ENCODE results near the gene ADH1C.

DNA sequence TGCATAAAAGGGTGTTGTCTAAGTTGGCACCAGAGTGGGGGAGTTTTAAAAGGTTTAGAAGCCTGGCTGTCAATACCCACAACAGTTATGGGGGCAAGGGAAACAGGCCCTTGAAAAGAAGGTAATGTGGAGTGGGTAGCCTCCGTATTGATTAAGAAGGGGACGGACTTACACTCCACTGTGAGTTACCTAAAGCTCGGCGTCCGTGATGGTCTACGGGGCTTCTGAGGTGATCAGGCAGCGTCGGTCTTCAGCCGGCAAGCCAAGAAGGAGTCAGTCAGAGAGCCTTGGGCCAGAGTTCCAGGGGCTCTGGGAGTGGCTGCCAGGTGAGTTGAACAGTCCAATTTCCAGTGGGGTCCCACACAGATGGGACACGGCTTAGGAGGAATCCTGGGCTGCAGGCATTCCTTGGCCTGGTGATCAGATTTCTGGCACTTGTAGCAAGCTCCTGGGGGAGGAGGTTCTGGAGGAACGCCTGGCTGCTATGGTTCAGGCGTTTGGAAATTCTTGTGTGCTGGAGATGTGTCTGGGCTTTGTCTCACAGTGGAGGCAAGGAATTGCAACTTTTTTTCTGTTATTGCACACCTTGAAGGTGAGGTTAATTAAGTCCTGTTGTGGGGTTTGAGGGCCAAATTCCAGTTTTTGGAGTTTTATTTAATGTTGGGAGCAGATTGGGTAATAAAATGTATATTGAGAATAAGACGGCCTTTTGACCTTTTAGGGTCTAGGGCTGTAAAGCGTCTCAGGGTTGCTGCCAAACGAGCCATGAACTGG lies 29.1 kb upstream of the GRID2 start:
- PRO-cap = no peak

DNA sequence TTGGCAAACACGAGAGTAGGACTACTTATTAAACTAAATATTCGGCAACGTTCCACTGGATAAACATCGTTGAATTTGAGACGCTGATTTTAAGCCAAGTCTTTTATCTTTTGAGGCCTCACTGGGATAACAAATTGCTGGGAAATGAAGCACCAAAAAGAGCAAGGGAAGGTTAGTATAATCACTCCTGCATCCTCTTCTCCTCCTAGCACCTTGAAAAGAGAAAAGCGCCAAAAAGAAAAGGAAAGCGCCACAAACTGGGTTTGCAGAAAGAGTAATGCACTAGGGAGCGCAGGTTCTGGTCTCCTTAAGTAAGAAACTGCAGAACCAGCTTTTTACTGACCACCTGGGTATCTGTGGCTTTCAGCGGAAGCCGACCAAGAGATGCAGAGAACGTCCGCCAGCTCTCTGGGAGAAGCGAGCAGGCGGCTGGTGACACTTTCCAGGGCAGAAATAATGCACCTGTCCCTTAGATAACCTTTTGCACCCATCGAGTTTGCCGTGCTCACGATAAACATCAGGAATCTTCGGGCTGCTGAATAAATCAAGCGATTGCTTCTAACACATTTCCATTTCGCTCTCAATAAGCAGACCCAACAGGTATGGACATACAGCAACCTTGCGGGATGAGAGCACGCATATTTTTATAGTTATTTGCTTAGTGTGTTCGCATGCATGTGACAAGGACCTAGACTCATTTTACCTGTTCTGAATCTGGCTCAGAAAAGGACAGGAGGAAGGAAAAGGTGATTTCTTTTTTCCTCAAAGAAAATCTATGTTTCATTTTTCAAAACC lies 3.5 kb downstream of the ATOH1 start:
- PRO-cap = no peak

DNA sequence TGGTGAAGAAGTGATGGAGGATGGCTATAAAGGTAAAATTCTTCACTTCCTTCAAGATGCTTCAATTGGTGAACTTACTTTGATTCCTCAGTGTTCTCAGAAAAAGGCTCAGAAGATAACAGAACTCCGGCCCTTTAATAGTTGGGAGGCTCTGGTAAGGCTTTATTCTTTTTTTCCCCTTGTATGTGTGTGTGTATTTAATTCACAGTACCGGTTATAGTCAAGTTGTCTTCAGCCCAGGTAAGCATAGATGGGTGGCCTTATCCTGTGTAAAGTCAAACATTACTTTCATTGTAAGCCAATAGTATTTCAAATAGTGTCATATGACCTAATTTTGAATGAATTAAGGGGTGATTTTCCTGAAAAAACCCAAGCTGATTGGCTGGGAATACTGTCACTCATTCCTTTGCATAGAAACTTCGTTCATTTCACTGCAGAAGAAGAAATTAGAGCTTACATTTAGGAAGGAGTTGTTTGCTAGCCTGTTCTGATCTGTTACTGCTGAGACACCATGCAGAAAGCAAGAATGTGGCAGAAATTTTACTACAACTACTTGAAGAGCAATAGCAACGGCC lies 45.3 kb downstream of the SMARCAD1 start:
- PRO-cap = no peak

DNA sequence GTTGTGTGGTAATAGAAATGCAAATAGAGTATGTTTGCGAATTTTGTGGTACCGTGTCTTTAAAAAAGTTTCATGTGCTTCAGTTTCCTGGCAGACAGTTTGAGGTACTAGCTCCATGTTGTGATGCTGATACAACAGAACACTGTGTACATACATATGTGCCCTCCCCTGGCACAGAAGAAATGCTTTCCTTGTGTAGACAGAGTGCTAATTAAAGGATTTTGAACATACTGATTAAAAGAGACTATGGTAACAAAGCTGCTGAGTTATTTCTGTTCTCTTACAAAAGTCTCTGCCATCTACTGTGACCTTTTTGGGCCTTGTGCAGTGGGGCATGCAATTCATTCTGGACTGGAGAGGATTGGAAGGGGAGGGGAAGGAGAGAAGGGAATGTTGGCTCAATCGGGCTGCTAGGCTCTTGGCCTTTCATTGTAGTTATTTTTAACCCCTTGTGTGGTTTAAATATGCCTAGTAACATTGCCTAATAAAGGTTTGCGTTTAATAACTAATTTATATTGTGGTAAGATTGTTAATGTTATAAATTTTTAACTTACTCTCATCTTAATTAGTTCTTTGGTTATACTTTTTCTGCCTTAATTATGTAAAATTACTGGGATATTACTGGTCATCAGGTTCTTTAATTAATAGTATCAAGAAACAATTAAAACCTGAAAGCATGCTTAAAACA lies 6.0 kb downstream of the PDLIM5 start:
- PRO-cap = no peak

DNA sequence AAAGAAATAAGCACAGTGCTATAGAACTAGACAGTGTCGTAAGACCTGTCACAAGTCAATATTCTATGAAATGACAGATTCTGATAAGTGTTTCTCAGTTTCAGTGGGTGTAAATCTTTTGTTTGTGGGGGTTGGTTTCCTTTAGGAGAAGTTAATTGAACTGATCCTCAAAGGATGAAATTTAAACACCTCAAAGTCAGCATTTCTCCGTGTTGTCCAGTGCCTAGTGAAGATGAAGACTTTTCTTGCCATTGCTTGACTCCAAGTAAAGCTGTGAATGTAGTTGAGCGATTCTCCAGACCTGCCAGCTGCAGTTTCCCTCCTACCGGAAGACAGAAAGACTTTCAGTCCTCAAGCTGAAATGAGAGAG lies 7.9 kb downstream of the PDLIM5 start:
- PRO-cap = no peak

DNA sequence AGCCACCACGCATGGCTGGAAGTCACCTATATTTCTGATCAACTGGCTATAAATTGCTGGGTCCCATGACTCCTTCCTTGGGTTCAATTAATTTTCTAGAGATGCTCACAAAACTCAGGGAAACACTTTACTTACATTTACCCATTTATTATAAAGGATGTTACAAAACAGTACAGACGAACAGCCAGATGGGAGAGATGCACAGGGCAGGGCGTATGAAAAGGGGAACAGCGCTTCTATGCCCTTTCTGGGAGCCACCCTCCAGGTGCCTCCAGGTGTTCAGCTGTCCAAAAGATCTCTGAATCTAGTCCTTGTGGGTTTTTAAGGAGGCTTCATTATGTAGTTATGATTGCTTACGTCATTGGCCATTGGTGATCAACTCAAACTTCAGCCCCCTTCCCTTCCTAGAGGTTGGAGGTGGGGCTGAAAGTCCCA lies 53.8 kb downstream of the PDLIM5 start:
- PRO-cap = no peak

DNA sequence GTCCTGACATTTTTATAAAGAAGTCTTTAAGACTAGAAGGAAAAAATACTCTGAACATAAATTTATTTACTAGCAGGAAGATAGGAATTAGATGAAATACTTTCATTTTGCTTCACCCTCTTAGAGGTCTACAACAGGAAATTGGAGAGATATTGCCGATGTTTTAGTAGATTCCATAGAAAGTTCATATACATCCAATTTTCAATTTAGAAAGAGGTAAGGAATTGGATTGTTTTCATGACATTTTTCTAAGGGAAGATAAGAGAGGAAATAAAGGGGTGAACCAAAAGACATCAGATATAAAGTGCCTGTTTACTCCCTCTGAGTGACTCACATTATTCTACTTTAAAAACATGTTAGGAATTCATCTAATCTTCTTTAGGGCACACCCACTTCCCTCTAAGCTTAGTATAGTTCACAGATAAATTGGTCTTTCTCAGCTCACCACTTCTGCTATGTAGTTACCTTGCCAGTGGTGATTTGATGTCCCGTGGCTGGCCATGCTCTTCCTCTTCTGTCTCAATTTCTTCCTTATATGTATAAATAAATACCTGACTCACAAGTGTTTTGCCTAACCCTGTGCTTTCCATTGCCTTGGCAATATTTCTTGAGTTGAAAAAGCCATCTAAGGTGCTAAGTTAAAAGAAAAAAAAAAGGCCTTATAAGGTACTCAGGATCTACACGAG lies 96.7 kb downstream of the PDLIM5 start:
- PRO-cap = no peak

GRCh38 chr4:94598146-94598606 lies 146.4 kb downstream of the PDLIM5 start:
- PRO-cap = no peak

DNA sequence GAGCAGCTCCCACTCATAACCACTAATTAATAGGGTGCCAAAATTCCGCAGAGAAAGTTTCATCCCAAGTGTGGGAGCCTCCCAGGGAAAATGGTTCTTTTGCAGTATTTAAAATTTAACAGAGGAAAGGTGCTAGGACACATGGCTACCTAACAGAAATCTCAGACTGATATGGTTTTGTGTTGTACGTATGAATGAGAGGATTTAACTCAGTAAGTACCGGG lies 88.5 kb upstream of the BMPR1B start:
- PRO-cap = no peak

DNA sequence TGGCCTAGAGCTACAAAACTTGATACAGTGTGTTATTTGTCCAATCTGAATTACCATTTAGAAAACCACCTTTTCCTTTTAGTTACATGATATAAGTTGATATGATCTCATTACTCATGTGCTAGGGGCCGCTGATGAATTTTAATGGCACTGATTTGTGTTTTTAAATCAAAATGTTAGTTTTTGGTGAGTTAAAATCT lies 2.1 kb downstream of the BMPR1B start:
- PRO-cap = no peak

GRCh38 chr4:95061741-95062197 lies 304.0 kb downstream of the BMPR1B start:
- PRO-cap = no peak

DNA sequence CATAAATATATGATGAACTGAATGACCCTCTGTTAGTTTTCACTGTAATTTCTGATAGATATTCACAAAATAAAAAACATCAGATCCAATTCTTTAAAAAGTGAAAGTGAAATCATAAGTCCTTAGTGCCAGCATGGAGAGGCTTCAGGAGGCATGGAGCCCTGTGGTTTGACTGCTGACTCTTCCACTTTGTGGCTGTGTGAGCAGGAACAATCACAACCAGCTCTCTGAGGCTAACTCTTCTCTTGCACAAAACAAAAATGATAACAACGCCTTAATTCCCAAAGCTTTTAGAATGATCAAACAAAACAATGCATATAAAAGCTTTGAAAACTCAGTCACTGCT lies 1144.0 kb downstream of the PDHA2 start:
- PRO-cap = no peak

- PRO-cap = no peak
Measured at GRCh38 chr4:98284607-98285101, 23.5 kb downstream of the RAP1GDS1 start.

DNA sequence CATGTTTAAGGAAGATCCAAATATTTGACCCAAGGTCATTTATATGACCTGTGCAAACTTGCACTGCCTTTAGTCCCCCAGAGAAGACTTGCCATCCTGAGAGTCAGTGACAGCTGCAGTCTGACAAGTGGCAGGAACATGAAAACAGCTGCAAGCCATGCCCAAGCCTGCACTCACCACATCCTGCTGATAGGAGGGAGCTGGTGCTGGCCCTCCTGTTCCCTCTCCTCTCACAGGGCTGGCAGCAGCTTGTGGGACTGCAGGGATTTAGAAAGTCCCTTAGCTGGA lies 187.7 kb downstream of the RAP1GDS1 start:
- PRO-cap = no peak

DNA sequence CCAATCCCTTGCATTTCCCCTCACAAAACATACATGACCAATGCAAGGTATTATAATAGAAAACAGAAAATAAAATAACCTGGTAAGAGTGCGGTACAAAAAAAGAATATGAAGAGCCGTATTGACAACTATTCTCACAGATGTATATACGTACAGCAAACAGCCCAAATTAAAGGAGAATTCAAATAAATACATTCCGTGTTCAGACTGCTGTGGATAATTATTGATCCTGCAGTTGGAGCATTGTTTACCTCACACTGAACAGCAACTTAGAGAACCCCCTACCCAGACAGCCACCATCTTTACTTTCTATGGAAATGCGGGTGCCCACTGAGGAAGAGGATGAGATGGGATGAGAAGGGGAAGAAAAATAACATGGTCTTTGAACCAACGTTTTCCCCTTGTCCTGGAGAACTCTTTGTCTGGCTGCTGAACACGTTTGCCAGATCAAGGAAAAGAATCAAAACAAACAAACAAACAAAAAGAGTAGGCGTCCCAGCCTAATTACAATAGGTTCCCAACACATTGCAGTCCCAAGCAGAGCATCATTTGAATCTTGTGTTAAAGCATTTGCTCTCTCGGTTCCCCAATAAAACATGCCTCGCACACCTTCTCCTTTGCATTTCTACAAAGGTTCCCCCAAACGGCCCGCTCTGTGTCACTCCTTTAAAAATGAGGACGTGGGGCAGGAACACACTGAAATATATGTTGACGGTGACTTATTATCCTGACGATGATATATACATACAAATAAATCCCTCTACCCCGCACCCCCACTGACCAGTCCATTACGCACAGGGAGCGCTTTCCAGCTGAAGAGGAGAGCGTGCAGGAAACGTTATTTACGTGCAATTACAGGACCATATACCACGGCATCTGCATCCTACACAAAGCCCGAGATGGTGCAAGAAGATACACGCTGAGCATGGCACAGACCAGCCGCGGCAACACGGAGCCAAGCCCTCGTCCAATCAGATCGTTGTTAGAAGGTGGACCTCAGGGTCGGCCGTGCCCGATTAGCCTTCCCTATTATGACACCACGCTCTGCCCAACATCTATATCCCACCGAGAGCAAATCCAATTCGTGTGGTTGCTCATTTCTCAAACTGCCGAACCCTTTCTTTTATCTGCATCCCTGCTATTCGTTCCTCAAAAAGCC lies 1.3 kb downstream of the TSPAN5 start:
- PRO-cap = no peak

- PRO-cap = no peak
Measured at GRCh38 chr4:99024695-99025345, 29.3 kb downstream of the METAP1 start.

- PRO-cap = no peak
Measured at GRCh38 chr4:99319371-99319841, 1.8 kb downstream of the ADH1B start.

DNA sequence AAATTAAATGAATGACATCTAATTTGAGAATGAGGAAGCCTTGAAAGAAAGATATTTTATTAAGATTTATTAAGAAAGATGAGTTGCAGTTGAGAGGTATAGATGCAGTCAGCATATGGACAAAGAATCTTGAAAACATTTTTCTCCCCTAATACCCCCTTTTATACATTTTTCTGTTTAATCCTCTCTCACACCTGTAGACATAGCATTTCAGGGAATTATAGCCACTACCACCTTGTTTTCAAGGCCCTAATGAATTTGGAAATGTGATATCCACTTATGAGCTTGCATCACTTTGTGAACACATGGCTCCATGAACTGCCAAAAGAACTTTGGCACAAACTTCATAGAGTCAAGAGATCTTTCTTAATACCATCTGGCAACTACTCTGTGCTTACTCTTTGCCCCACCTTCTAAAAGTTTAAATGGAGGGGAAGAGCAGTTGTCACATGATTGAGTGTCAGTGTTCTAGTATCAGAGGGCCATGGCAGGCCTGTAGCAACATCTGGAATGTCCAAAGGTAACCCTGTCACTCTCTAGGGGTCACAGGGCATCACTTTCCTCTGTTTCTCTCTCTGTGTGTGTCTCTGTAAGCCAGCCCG lies 2.5 kb upstream of the ADH1B start:
- PRO-cap = no peak

- PRO-cap = no peak
Measured at GRCh38 chr4:99352622-99353600, at the start of gene ADH1C. TSS of gene ADH1C (minus strand) at chr4:99352746.

- PRO-cap = no peak
Measured at GRCh38 chr4:99679124-99679897, 21.7 kb upstream of the C4orf54 start.

Data from sternocleidomastoid (tissue), 1 donor.